Pulmonary lymph node (tissue), 1 donor: ENCODE data around the gene SPOCK3.

DNA sequence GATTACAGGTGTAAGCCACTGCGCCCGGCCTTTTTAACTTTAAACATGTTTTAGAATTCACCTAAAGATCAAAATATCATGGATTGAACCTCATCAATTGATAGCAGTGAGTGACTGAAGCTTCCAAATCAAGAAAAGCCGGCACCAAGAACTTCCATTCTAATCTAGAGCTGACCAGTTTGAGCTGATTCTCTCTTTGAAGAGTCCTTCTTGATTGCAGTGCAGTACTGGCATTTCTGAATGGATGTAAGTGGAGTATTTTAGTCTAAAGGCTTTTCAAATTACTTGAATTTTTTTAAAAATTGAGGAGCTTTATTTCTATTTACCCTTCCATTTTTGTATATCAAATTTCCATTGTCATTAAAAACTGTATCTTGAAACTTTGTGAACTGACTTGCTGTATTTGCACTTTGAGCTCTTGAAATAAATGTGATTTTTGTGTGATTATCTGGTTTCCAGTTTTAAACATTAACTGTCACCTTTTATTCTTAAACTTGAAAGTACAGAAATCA lies 15.2 kb downstream of the MSMO1 start:
- PRO-cap, result no peak

GRCh38 chr4:166045661-166045930 lies 172.6 kb downstream of the TLL1 start:
- PRO-cap, result no peak

DNA sequence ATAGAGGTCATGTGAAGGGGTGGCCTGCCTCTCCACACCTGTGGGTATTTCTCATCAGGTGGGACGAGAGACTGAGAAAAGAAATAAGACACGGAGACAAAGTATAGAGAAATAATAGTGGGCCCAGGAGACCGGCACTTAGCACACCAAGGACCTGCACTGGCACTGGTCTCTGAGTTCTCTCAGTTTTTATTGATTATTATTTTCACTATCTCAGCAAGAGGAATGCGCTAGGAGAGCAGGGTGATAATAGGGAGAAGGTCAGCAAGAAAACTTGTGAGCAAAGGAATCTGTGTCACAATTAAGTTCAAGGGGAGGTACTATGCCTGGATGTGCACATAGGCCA lies 220.0 kb downstream of the TLL1 start:
- PRO-cap, result no peak

DNA sequence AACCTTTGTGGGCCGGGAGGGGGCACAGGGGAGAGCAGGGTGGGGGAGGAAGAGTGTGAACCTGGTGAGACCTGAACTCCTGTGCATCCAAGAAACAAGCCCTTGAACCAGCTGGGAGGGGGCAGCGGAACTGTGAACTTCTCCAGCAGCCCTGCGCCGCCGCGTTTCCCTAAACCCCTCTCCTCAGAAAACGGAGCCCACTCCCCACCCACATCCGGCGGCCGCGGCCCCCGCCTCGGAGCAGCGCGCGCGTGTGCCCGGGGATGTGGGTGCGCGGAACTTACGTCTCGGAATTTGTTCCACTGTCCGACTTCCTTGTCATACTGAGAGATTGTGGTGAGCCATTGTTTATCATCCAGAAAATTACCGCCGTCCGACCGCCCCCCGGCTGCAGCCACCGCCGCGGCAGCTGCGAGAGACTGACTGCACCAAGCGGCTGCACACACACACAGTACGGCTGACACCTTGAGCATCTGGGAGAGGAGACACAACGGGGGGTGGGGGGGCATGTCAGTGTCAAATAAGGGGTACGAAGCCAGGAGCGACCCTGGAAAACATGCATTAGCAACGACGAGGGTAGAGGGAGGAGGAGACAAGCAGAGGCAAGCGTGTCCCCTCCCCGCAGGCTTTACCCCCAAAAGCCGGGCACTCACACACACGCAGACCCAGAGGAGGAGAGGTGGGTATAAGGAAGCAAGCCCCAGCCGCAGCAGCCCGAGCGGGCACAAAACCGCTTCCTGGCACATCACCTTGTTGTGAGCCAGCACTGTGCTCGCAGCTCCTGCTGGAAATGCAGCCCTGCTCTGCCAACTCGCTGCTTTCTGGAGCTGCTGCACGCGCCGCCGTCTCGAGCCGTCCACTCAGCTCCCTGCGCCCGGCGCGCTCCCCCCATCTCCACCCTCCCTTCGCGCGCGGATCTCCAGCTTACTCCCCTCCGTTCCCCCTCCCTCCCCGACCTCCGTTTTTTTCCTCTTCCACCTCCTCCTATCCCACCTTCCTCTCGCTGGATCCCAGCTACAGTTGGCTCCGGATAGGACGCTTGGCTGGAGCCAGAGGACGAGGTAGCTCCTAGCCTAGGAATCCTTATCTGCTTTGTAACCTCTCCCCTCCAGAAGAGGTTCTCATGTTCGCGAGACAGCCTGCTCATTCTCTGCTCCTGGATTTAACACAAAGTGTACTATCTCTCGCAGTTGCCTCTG lies at the start of gene SPOCK3:
Gene SPOCK3 (minus strand): TSS at position 794 of the 1,199 bp plus-strand sequence.
- PRO-cap, result no peak

- PRO-cap, result no peak
These were observed 66.4 kb upstream of the DDX60 start for GRCh38 chr4:168384950-168385400.

DNA sequence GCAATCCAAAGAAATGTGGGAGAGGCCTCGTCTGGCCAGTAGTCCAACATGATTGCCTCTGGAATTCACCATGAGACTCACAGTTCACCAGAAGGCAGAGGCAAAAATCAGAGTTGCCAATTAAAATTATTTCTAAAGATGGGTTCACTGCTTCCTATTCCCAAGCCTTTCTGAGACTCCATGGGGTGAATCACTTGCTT lies 2.1 kb upstream of the PALLD start:
- PRO-cap, result no peak

- PRO-cap, result no peak
These were observed 240.7 kb downstream of the CBR4 start for GRCh38 chr4:168769127-168769914.

GRCh38 chr4:168815996-168816327 lies 194.1 kb downstream of the CBR4 start:
- PRO-cap, result no peak

DNA sequence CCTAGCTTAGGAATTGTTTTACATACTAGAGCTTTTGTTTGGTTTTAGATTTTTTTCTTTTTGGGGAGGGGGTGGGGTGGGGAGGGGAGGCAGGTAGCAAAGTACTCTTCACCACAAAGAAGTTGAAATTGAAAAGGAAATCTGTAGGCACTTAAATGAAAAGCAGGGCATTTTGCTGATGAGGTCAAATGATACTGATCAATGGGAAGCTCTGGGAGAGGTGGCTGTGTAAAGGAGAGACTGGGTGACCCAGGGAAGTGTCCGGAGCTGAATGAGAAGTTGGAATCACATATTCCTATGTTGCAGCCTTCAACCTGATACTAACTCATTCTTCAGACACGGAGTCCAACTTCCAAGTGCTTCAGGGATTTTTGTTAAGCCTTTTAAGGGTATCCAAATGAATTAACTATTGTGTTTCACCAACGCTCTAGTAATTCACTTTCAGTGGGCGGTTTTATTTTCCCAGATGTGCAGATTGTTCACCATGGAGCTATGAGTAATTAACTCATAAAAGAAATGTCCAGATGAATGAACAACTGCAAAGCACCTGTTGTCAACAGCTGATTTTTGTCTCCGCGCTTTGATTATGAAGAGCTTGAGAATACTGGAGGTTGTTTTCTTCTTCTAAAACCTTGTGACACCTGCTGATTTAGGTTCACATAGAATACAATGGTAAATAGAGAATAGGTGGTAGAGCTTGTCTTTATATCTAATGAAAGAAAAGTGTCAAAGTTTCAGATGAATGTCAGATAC lies 187.7 kb downstream of the CBR4 start:
- PRO-cap, result no peak

DNA sequence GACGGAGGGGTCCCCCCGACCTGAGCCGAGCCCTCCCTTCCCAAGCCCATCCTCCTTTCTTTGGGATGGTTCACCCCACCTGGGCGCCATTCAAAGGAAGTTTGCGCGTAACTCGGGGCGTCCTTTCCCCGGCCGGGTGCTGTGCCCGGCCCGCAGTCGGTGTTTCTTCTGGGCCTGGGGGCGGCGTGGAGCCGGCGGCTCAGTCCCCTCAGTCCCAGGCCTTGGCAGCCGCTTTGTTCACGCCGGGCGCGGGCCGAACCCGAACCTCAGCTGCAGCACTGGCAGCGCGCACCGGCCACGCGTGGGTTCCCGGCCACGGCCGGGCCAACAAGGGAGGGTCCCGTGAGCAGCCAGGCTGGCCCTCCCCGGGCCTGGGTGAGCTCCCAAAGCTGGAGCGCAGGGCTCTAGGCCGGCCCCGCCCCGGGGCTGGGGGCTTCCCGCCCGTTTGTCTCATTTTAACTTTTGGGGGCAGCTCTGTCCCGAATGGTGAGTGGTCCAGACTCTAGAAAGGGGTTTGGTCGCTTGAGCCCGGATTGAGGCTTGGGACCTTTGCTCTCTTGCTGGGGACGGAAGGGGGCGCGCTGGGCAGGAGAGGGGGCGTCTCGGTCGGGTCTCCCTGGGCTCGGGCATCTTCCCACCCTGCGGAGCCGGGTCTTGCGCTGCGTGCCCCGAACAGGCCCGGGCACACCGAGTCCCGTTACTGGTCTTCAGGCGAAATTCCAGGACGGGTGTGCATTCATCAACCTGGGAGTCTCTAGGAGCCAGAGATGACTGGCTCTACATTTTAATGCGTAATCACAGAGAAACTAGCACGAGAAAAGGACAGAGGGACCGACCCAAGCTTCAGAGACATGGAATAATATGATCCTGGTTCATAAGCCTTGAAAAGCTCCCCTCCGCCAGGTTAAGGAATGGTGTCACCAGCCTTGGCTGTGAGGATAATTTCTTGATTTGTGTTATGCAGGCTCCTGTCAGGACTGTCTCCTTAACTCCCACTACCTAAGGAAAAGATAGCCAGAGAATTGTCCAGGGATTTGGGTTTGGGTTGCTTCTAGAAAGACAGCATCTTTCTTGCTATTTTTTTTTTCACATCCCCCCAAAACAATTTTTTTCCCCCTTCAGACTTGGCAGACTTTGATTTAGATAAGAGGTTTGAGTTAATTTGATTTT lies 177.0 kb downstream of the CBR4 start:
- PRO-cap, result no peak

DNA sequence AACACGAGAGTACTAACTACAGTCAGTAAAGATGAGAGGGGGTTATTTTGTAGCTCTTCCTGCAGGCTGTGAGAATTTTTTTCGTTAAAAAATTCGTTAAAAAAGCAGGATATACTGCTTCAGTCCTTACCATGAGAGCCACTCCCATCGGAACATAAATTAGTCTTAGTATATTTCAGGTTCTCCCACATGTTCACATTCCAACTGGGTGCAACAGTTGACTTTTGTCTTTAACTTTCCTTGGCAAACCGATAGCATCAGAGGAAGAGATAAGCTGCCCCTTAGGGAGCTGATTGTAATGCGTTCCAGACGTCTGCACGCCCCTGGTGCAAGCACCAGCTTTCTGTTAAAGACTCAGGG lies 161.1 kb downstream of the CBR4 start:
- PRO-cap, result no peak

DNA sequence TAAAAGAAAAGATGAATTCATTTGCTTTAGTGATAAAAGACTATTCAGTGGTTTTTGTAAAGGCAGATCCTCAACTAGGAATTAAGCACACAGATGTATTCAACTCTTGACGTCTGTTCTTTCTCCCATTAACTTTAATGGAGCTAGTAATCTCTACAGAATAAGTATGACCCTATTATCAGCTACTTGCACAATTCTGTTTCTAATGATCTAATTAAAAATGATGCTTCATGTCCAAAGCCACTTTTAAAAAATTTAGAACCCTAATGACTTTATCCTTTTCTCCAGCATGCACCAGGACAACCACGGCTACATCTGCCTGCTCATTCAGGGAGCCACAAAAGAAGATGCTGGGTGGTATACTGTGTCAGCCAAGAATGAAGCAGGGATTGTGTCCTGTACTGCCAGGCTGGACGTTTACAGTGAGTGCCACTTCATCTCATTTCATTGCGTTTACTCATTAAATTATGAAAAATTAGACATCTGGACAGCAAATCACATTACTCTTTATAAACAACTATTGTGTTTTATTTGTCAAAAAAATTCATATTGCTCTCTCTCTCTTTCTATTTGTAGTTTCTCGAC lies 85.3 kb downstream of the CBR4 start:
- PRO-cap, result no peak

GRCh38 chr4:169079714-169080899 lies 70.1 kb upstream of the CBR4 start:
- PRO-cap, result no peak

- PRO-cap, result no peak
These were observed 121.4 kb upstream of the CBR4 start for GRCh38 chr4:169131476-169131922.

DNA sequence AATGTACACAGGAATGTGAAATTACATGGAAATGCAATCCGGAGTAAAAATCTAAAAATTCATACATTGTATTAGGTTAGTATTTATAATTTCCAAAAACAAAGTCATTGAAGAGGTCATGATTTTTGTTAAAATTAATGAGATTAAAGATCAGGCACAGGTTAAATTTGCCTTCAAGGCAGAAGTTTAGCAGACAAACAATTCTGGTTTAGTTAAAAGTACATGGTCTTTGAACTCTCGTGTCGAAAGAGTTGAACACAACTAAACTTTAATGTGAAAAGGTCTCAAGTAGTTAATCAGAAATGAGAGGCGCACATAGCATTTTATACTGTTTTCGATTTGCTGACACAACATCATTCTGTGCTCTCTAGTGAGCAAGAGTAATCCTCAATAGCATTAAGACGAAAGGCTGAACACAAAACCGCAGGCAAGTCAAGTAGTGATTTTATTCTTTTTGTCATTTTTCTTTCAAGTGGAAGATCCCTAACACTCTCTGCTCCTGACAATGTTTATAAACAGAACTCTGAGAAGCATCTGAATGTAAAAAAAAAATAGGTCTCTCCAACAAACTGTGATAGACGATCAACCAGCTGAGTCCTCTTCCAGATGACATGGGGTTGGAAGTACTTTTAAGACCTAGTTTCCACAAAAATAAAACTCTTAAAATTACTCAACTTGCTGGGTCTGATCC lies 49.8 kb downstream of the SH3RF1 start:
- PRO-cap, result no peak

GRCh38 chr4:169351805-169352255 lies 81.1 kb upstream of the SH3RF1 start:
- PRO-cap, result no peak

DNA sequence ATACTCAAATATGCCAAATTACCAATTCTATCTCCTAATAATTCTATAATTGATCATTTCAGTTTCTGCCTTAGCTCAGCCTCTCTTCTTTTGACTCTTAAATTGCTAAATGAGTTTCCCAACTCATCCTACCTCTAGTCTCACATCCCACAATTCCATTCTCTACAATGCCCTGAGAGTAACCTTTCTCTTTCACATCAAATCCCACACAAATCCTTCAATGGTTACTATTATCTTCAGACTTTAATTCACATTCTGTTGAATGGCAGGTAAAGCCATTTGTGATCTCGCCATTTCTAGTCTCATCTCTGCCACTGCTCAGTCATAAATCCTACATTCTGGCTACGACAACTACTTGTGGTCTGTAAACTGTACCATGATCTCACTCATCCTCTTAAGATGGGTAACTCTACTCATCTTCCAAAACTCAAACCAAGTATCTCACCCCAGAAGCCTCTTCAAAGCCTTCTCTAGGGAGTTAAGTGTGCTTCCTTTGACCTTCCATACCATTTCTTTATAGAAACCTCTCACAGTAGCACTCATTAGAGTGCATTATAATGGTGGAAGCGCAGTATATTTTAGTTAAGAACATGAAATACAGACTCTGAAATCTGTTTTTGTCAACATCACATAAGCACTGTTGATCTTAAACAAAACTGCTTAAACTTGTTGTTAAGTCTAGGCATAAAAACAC lies 101.8 kb downstream of the NEK1 start:
- PRO-cap, result no peak

GRCh38 chr4:169622619-169622882 lies 2.2 kb downstream of the CLCN3 start:
- PRO-cap, result no peak

DNA sequence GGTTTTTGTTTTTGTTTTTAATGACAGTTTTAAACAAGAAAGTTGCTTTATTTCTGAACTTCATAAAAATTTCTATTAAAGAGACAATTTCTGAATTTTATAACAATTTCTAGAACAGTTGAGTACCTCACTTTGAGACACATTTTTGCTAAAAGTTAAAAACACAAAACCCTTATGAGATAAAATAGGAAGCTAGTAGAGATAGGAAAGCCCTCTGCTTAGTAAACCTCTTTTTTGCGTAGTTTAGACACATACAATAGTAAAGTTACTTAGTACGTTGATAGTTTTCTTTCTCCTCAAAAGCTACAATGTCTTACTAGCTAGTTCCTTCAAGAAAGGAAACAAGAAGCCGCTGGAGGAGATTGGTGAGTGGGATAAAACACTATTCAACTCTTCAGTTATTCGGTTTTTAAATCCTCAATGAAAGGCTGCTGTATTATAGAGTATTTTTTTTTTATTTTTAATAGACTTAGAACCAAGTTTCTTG lies 38.9 kb downstream of the CLCN3 start:
- PRO-cap, result no peak

GRCh38 chr4:169756899-169757398 lies 795 bp downstream of the HPF1 start:
- PRO-cap, result no peak